Calu3 (cell line): ENCODE data around the genes PDE6A, PDGFRB and ARSI.

DNA sequence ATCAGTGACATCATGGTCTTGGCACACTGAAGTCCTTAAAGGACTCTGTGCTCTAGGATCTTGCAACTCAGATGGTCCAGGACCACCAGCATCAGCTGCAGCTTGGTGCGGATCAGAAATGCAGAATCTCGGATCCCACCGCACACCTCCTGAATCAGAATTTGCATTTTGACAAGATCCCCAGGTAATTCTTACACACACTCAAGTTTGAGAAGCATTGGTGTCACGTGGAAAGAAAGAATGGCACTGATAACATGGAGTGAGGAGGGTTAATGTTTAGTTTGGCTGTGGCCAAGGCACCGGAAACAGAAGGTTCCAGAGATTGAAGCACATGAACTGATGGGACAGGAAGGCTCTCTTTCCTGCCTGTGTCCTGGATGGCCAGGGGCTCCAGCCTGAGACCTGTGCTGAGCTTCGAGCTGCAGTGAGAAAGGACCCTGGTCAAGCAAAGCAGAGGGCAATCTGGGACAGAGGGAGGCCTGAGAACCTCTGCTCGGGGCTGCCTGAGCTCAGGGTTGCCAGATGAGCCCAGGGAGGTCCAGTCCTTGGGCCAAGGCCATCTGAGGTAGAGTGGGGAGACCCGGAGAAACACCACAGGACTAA is 27.2 kb downstream of the AFAP1L1 start:
- PRO-cap = no peak

- PRO-cap = no peak
Observed at GRCh38 chr5:149425513-149426129, 46.5 kb upstream of the IL17B start.

DNA sequence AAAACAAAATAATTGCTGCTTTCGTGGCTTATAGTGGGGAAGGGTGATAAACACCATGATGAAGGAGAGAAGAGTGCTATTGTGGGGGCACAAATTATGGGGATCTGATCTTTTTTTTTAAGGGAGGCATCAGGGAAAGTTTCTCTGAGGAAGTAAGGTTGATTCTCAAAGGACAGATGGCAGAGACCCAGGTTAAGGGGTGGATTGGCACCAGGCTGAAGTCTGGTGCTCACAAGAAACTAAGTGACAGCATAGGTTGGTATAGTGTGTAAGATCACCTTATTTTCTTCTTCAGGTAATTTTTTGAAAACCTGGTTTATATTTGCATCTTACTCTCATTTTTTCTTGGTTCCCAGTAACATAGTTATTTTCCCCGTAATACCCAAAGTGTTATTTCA is 18.0 kb downstream of the CSNK1A1 start:
- PRO-cap = no peak

- PRO-cap = no peak
Observed at GRCh38 chr5:149609324-149609883, 28.1 kb downstream of the ARHGEF37 start.

GRCh38 chr5:149634017-149634595 is 52.8 kb downstream of the ARHGEF37 start:
- PRO-cap = bidirectional peak, plus-strand start at chr5:149634282, minus-strand start at chr5:149634105

DNA sequence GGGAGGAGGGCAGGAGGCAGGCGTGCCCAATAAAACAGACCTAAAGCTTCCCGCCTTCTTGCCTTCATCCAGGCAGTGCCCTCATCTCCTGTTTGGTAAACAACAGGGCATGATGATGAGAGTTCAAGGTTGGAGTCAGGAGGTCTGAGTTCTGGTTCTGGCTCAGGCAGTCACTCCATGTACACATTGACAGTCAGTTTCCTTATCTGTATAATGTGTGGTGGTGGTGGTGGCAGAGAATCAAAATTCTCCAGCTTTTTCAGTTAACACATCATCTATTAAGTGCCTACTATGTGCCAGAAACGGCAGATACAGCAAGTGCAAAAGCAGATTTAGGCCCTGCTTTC is 1.5 kb upstream of the PPARGC1B start:
- PRO-cap = no peak

DNA sequence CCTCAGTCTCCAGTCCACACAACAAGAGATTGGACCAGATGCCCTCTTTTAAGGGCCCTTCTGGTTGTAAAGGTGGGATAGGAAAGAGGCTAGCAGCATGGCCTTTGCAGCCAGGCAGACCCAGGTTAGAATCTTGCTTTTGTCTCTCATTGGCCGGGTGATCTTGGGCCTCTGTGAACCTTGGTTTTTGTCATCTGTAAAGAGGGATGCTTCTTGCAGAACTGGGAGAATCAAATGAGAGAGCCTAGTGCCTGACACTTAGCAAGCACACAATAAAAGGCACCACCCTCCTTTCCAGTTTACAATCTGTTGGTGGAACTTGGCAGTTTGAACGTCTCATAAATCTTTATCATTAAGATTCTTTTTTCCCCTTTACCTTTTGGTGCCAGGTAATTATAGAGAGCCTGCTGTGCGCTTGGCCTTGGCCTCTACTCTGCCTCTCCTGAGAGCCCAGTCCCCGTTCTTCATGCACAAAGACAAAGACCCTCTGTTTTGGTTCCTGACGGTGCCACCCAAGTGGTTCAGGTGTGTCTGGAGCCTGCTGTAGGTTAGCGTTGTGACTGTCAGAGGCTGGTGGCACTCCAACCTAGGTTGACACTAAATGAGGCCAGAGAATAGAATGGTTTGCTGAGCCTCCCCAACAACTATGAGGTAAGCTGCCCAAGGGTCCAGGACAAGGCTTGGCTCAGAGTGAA is 55.2 kb downstream of the PPARGC1B start:
- PRO-cap = no peak

DNA sequence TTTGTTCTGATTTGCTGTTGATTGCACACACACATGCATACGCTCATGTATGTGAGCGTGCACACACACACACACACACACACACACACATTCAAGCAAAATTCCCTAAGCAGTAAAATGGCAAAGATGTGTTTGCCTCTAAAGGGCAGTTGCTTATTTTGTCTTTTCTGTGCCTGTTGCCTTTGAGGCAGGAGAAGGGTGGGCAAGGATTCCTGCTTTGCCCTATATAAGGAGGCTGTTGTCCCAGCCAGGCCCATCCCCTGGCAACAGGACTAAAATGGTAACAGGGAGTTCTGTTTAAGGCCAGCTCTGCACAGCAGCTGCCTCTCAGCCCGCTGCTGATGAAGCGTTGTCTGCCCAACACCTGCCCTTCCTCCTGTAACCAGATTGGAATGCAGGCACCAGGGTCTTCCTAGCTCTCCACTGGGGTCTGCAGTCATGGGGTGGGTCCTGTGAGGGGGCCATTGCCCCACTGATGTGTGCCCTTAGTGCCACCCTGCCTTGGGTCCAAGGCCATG is 64.4 kb downstream of the PPARGC1B start:
- PRO-cap = no peak

DNA sequence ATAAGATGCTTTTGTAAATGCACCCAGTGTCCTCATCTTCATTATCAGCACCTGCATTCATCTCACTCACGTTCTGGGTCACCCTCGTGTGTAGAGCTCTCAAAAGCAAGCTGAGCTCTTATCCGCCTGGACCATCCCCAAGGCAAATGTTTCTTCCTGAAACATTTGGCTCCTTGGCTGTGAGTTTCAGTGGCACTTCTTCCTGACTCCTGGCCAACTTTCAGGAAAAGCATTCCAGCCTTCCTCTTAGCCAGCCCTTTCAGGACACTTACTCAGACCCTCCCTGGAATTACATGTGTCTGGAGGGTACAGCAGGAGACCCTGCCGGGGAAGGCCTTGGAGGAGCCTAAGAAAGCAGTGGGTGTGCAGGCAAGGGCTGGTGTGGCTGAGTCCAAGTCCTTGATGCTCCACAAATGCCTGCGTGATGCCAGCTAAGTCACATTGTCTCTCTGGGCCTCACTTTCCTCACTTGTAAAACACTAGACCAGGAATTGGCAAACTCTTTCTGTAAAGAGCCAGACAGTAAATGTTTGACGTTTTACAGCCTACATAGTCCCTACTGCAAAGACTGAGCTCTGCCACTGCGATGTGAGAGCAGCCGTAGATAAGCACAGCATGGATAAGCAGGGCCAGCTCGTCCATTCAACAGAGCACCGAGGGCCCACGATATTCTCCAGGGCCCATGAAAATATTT is 72.1 kb downstream of the PDE6A start:
- PRO-cap = no peak

DNA sequence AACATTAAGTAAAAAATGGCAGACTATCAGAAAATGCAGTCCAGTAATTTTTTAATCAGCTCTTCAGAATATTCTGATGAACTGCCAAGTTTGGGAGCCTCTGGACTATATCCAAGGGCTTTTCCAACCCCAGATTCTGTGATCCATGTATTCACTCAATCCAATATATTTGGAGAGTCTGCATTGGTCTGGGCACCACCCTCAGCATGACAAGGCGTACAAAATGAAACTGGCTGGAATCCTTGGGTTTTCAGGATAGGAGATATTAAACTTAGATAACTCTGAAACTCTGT is 14.5 kb downstream of the PDE6A start:
- PRO-cap = no peak

- PRO-cap = no peak
Observed at GRCh38 chr5:149944559-149944857, at the start of gene PDE6A. Gene PDE6A, minus strand, starts transcription at chr5:149944793.

DNA sequence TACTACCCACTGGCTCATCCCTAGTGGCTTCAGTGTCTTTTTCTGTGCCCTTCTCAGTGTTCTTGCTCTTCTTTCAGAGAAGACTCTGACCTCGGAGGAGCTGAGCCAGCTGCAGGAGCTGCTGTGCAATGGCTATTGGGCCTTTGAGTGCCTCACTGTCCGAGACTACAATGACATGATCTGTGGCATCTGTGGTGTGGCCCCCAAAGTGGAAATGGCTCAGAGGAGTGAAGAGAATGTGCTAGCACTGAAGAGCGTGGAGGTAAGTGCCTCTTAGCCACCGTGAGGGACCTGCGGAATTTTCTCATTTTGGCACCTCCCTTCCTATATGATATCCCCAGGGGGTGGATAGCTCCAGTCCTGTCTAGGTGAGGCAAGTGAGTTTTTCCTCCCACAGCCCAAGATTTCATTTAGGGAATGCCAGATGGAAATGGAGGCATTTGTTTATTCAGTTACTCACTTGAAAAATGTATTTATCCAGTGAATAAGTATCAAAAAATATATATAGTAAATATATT is 41.2 kb downstream of the HMGXB3 start:
- PRO-cap = no peak

- PRO-cap = no peak
Observed at GRCh38 chr5:150046009-150046438, 40.3 kb downstream of the CSF1R start.

DNA sequence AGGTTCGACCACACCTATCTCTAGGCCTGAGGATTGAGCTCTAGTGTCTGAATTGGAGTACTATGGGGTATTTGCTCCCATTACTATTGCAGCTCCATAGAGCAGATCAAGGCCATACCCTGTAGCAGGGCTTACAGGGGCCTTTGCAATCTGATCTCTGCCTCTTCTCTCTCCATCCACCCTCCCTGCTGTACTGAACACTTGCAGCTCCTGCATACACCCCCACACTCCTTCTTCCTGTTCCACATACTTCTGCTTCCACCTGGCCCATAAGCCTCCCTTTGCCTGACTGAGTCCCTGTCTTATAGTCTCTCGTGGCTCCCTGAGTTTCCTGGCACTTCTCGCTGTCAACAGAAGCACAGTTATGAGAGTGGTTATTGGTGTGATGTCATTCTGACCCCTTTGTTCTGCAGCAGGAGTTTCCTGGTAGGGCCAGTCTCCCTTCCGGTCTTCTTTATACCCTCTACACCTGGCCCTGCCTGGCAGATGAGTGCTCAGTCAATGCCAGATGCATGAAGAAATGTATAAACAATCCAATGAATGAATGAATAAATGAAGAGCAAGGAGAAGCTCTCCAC is 20.3 kb upstream of the CSF1R start:
- PRO-cap = no peak

GRCh38 chr5:150132132-150132859 is 23.3 kb downstream of the PDGFRB start:
- PRO-cap = no peak

DNA sequence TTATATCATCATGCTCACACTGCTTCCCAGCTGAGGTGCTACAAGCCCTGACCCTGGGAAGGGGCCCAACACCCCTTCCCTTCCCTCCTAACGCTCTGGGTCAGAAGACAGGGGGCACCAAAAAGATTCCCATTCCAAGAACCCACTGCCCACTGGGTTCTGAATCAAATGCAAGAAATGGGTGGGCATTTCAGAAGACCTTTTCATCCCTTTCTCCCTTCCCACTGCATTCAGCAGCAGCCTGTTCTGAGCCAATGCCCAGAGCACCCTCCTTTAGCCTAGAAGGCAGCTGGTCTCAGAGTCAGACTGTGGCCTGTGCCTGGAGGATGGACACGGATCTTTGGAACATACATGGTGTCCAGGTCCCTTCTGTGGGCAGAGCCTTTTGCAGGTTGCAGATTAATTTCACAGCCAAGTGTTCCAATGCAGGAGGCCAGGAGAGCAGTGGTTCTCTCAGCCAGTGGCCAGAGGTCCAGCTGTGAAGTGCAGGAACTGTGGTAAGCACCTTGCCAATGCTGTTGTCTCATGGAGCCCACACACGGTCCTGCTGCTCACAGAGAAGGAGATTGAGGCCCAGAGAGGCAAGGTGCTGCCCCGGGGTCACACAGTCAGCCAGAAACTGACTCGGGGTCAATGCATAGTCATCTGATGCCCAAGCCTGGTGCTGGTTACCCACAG is 3.1 kb downstream of the PDGFRB start:
- PRO-cap = no peak

DNA sequence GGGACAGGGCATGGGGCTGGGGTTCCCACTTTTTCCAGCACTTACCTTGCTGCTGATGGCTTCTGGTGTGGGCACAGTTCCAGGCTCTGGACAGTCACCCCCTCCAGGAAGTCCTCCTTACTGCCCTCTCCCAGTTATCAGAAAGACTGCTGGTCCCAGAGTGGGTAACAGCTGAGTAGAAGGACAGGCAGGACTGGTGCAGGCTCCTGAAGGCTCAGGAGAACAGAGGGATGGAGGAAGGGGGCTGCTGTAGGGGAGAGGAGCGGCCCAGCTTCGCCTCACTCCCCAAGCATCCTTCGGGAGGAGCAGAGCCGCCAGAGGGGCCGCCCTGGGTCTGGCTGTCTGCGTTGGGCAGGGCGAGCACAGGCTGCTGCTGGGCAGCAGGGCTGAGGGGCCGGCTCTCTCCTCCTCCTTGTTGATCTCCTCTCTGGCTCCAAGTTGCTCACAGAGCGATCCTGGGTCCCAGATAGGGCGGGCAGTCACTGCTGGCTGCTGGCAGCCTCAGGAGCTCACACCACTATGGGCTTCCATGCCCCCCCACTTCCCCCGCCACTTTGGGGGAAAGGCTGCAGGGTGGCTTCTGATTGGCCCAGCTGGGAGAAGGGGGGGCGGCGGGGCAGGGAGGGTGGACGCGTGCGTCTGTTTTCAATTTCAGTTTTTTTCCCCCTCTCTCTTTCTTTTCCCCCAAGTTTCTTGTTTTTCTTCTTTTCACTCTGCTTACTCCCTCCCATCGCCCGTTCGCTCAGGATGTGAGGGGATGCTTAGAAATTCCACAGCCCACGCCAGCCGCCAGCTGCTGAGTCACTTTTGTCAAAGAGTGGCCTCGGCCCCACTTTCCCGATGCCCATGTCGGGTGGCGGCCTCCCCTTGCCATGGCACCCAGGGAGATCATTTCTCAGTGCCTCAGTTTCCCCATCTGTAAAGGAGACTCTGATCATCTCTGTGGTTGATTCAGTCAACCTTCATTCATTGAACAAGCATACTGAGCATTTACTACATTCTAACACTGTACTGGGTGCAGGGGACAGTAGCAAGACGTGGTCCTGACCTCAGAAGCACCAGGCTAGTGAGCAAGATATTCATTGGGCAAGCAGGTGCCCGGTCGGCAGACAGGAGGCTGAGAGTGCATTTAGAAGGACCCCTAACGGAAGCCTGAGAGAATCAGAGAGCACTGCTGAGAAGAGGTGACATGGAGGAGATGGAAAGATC is at the start of gene PDGFRB:
PDGFRB (minus strand) TSS at position 494 of the 1,209 bp plus-strand sequence.
- PRO-cap = no peak

DNA sequence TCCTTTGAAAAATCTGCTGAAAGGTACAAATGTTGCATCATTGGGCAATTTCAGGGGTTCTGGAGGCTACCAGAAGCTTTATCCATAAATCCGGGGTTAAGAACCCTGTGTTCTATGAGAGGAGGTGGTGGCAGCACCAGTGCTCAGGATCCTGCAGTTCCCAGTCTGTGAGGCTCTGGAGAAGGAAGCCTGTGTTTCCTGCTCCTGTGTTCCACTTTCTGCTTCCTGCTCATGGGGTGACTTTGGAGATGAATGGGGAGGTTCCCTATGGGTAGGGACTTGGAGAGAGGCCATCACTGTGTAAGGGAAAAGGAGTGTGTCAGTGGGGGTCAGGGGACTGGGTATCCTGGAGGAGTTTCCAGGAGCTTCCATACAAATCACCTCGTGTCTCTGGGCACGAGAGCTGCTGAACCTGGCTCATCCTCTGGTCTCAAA is 2.3 kb downstream of the CDX1 start:
- PRO-cap = no peak

GRCh38 chr5:150215426-150215951 is 25.6 kb downstream of the SLC6A7 start:
- PRO-cap = no peak

GRCh38 chr5:150302083-150303404 is at the start of gene ARSI:
Gene ARSI, minus strand, starts transcription at chr5:150302905.
- PRO-cap = unidirectional peak, minus-strand start at chr5:150302947